Neuron (in vitro differentiated cells): Measurements from ENCODE around the gene GFM2.

GRCh38 chr5:72166370-72167214 lies 59.3 kb downstream of the MAP1B start:
- PRO-cap = unidirectional peak, plus-strand start at chr5:72166703

DNA sequence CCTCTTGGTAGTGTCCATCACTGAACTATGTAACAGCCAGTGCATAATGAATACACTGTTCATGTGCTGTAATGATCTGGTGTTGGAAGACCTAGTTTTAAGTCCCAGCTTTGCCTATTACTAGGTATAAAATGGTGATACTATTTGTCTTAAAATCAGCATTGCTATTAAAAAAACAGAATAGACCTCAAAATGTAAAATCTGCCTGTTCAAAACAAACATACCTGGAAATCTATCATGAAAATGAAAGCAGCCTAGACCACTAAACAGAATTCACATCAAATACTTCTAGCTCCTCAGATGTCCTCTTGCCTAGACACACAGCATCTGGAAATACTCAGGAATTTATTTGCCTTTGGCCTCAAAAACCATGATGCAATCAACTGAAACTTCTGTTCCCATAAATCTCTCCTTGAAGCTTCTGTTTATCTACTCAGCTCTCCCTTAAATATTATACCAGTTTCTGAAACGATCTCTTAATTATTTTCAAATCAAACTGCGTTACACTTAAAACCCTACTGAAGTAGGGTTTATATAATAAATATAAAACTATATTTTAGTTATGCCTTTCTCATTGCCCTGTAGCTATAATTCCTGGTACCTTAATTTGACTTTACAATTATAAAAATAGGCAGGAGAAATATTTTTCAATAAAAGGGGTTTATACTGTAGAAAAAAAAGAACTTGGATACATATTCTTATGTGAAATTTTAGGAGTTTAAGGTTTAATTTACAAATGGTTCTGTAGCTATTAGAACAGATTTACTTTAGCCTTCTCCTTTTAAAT lies 38.0 kb downstream of the MRPS27 start:
- PRO-cap = no peak

GRCh38 chr5:72307793-72308782 lies 12.0 kb downstream of the MRPS27 start:
- PRO-cap = bidirectional peak, plus-strand start at chr5:72308126, minus-strand start at chr5:72308160; bidirectional peak, plus-strand start at chr5:72308603, minus-strand start at chr5:72308374

- PRO-cap = unidirectional peak, minus-strand start at chr5:72560558
Observed at GRCh38 chr5:72560420-72560770, 53.2 kb upstream of the ZNF366 start.

DNA sequence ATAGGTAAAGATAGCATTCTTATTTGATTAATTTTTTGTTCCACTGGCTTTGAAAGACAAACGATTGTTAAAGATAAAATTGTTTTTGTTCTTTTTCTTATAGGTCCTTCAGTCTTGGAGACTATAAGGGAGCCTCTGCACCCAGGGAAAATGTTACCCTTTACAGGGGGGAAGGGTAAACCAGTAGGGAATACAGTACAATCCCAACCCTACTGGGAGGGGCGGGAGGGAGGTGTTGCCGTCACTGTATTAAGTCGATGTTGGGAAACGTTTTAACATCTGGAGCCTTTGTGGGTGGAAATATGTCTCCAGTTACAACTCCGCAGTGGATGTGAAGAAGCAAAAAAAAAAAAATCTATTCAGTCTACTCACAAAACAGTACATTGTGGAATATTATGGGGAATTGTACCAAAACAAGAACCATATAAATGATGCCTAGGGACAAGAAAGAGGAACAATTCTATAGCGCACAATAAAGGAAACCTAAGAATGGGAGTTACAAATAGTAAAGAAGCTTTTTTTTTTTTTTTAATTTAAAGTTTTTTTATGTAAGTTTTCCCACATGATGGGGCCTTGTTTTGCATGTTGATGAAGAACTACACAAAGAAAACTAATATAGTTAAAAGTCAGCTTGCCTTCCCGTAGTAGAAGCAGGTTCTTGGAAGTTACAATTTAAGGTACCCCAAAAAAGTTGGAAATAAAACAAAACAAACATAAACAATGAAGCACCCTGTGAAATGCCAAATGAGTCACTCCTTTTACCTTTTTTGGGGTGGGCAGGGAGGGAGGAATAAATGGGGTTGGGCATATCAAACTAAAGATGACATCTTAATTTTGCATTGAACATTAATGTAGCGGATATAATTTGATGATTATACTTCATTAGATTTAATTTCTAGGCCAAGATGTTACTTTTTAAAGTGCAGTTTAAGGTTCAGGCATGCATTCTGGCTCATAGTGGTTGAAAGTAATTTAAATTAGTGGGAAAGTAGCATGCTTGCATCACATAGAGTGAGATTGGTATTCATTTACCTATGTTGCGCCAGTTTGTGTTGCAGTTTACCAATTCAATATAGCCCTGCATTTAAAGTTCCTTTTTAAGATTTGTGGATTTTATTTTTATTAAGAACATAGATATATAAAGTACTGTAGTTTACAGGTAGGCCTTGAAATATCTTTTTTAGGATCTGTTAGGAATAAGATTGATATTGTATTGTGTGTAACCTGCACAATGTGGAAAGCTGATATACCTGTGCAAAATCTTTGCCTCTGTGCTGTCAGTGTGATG lies 46.8 kb upstream of the FCHO2 start:
- PRO-cap = no peak

- PRO-cap = no peak
Observed at GRCh38 chr5:72925751-72926120, 30.1 kb upstream of the FCHO2 start.

DNA sequence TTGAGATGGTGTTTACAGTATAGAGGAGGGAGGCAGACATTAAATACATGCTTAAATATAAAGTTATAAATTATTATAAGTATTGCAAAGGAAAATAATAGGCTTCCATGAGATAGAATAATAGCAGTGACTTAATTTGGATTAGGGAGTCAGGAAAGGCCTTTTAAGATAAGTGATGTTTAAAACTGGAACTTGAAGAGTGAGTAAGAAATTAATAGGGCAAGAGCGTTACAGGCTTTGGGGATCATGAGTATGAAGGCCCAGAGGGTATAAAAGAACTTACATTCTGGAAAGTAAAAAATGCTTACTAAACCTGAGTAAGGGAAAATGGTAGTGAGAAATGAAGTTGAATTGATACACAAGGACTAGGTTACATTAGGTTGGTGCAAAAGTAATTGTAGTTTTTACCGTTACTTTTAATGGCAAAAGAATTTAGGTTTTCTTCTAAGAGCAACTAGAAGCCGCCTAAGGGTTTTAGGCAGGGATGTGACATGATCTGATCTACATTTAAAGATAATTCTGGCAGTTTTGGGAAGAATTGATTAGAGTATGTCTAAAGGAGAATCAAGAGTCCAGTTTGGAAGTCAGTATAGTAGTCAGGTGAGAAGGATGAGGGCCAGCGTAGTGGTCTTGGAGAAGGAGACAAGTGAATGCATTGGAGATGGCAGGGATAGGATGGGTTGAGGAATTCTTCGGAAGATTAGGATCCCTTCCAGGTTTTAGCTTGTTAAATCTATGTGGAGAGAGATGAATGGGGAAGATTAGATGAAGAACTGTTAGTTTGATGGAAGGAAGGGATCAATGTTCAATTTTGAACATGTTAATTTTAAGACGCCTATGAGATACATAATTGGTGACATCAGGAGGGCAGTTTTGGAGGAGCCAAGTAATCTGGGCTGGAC lies 52.1 kb downstream of the FCHO2 start:
- PRO-cap = no peak

- PRO-cap = no peak
Observed at GRCh38 chr5:73115947-73116351, 4.4 kb upstream of the TMEM171 start.

- PRO-cap = no peak
Observed at GRCh38 chr5:73496815-73497418, 1.3 kb upstream of the BTF3 start.

- PRO-cap = no peak
Observed at GRCh38 chr5:73540230-73540681, 25.2 kb downstream of the ANKRA2 start.

- PRO-cap = no peak
Observed at GRCh38 chr5:73822723-73823179, 196.8 kb downstream of the ARHGEF28 start.

DNA sequence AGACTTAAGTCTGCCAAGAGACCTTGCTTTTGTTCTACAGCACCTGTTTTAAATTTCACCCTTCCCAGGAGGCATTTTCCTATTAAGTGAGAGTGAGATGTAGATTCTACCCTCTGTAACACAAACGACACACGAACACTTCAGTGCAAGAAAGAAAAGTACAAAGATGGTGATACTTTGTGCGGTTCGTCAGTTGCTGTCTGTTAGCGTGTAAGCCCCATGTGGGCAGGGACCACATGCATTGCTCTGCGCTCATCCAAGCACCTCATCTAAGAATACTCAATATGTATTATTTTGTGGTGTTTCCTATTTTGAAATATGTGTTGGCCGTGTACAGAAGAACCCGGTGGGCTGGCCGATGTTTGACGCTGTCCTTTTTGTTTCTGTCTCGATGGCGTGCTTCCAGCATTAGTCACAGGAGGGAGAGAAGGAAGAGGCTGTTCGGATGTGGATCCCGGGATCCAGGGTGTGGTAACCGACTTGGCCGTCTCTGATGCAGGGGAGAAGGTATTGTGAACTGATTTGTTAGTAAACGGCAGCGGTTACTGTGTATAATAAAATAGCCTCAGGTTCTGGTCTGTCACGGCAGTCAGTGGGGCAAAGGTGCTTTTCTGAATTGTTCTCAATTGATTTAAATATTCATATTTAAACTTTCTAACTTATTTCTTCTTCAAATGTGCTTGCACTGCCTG lies 274.9 kb downstream of the ARHGEF28 start:
- PRO-cap = no peak

DNA sequence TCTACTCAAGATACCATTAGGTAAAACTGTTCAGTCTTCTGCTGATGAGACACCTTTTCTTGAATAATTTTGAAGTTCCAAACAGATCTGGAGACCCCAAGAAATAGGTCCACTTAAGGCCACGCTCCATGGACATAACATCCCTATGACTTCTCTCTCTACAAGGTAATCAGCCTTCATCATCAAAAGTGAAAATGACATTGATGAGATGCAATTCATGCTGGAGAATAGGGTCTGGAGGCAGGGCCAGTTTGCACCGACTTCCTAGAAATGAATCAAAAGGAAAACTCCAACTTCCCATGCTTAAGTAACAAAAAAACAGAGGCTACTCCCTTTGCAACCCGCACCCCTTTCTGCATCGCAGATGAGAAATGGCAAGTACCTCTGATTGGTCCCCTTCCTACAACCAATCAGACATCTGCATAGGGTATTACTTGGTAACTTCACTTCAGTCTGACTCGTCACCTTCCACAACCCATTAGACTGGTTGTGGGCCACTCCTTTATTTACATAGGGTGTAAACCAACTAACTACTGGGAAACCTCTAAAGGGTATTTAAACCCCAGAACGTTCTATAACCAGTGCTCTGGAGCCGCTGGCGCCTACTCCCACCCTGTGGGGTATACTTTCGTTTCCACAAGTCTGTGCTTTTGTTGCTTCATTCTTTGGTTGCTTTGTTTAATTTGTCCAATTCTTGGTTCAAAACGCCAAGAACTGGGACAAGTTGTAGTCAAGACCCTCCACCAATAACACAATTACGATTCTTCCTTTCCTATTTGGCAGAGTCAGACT lies 477.1 kb downstream of the ARHGEF28 start:
- PRO-cap = no peak

- PRO-cap = no peak
Observed at GRCh38 chr5:74199101-74199498, 441.4 kb downstream of the ENC1 start.

DNA sequence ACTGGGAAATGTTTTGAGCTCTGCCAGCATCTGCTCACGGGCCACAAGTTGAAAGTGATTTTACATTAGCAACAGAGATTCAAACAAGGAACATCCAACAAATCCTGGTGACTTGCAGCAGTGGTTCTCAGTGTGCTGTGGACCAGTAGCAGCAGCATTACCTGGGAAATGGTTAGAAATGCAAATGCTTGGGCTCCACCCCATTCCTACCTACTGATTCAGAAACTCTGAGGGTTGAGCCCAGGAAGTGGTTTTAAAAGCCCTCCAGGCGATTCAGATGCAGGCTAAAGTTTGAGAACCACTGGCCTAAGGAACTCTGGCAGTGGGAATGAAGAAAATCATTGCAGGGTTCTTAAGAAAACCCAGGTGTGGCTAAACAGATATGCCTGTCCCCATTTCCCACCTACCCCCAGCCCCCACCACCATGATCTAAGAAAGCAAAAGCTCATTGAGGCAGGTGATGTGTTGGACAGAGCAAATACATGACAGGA lies 398.8 kb downstream of the ENC1 start:
- PRO-cap = no peak

GRCh38 chr5:74720092-74720923 lies 35.3 kb downstream of the HEXB start:
- PRO-cap = no peak

GRCh38 chr5:74766774-74767543 lies at the start of gene GFM2:
Gene GFM2, minus strand, starts transcription at chr5:74767117.
- PRO-cap = bidirectional peak, plus-strand start at chr5:74766878, minus-strand start at chr5:74766849; bidirectional peak, plus-strand start at chr5:74767252, minus-strand start at chr5:74767053

DNA sequence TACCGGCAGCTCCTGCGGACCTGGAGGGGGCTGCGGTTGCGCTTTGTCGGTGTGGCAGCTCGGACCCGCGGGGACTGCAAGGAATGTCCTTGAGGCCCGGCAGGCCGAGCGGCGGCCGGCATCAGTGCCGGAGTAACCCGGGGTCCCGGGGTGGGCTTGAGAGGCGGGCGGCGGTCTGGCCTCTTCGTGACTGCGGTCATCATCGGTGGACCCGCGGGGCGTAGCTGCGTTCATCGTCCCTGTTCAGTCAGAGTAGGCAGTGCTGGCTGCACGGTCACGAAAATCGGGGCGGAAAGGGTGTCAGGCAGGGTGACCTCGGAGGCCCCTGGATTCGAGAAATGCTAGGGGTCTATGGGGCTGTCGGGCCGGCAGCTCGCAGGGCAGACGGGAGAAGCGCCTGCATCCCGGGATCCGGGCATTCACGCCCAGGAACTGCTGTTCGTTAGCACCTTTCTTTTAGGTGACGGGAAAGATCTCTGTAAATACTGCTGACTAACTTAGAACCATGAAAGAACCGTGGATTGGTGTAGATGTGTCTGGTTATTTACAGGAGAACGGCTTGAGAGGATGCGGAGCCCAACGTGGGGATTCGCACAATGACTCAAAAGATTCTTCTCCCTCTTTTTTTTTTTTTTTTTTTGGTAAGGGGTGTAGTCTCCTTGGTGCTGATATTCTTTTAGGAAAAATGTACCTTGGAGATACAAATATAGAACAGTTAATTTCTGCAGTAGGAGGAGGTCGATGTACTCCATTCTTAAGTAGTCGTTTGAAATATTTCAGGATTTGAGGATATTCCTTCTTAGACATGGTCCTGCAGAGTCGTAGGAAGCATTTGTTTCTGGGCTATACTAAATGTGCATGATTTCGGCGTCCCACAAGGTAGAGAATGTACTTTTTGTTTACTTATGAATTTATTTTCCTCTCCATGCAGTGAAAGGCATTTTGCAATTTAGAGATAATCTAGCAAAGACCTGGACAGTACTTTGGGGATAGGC lies 702 bp downstream of the HMGCR start:
- PRO-cap = bidirectional peak, plus-strand start at position 246 of the sequence, minus-strand start at position 76 of the sequence; unidirectional peak, minus-strand start at position 598 of the sequence

DNA sequence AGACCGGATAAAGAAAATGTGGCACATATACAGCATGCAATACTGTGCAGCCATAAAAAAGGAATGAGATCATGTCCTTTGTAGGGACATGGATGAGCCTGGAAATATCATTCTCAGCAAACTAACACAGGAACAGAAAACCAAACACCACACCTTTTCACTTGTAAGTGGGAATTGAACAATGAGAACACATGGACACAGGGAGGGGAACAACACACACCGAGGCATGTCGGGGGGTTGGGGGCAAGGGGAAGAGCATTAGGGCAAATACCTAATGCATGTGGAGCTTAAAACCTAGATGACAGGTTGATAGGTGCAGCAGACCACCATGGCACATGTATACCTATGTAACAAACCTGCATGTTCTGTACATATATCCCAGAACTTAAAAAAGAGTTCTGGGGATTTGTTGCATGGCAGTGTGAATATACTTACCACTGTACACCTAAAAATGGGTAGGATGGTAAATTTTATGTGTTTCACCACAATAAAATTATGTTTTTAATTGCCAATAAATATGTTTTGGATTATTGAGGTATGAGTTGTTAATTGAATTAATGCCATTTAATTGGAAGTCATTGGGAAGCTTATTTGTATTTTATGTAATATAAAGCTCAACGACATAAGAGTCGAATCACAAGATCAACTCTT lies 20.7 kb downstream of the HMGCR start:
- PRO-cap = no peak

DNA sequence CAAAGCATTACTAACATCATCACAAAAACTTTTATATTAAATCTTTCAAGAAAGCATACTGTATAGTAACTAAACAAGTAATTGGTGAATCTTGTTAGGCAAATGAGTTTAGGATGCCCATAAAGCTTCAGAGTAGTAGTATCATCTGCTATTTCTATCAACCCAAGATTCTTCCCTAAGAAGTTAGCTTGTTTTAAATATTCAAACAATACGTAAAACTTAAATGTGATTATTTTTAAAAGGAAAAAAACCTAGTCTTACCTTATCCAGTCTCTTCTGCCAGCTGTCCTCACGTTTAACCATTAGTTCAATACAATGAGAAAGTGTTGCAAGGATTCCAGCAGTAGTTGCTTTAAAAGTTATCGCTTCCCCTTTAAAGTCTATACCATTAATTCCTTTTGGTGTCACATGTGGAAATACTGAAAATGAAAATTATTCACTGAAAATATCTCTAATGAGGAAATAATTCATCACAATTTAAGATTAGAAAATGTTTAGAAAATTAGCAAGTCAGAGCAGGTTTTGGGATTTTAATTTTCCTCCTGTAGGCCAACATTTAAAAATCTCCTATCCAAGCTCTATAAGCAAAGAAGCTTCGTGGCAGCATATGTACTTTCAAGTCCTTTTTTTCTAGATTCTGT lies 79.7 kb downstream of the HMGCR start:
- PRO-cap = no peak